ENCODE measurements around the genes GPR160 and PRKCI.

DNA sequence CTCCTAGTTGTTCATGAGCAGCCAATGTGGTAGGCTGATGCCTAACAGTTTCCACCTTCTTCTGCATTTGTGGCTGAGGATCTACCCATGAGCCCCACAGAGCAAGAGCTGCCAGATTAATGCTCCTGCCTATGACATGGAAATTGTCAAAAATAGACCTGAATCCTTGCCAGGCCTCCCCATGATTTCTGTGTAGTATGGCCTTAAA, 128.9 kb downstream of the SERPINI1 start:
- PRO-cap, 2 experiments: peak in 2 of 2 experiments; most common minus-strand start position 110 of the sequence (in 1)

- PRO-cap, 2 experiments: peak in 2 of 2 experiments; most common minus-strand start chr3:167874606 (in 1)
Observed at GRCh38 chr3:167874308-167874702, 138.8 kb downstream of the SERPINI1 start.

DNA sequence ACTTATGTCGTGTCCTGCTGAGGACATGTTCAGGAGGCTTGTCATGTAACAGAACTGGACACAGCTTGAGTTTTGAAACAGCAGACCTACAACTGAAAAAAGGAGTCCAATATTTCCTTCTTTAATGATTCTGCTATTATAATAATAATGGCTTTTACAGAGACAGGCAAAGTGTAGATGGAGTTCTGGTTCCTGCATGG, 582.1 kb upstream of the GOLIM4 start:
- PRO-cap, 2 experiments: no peak in any of the 2 experiments

DNA sequence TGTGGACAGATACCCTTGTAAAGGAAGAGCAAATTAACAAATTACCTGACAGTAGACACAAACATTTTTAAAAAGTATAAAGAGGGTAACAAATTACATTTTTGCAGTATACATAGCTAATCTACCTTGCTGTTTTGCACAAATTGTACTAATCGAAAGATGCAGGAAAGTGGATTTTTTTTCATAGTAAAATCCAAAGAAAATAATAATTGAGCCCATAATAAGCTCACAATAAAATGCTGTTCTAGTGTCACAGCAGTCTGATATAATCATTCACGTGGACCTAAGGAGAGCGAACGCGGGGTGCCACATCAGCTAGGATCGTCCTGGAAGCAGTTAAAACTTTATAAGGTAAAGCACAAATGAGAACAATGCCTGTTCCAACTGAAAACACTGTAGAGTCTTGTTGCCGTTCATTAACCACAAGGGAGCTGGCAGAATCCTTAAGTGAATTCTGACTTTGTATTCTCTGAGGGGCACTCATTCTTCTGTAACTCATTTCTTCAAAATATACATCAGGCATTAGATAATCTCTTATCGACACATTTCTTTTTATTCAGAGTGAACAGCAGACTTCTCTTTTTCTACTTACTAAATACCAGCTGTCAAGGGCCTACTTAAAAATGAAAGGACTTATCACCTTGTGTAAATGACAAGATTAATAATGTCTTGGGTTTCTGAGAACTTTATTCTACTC, 524.7 kb downstream of the MECOM start:
- PRO-cap, 2 experiments: peak in 1 of 2 experiments; most common plus-strand start position 416 of the sequence (in 1); most common minus-strand start position 328 of the sequence (in 1)

DNA sequence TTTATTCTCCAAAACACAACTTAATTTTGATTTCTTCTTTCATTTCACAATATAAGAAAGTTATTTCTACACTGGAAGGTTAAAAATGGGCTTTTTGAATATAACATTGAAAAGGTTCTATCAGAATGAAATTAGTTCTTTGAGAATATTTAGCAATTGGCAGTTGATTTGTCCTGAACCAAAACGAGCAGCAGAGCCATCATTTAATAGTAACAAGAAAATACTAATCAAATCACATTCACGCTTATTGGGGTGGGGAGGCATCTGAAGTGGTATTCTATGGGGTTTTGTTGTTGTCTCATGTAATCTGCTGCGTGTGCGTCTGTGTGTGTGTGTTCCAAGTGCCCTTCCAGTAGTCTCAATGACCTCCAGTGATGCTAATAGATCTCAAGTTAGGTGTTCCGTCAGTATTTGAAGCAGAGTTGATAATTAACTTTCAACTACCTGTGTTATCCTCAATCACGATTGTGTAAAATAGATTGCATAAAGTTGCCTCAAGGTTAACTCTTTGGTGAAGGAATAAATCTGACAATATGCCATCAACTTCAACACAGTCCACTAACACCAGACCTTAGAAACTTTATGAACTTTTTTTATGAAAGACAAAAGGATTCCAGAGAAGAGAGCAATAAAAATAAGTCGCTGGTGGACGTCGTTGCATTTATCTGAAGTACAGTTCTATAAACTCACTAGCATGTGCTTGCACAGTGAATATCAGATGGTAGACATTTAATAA, 375.0 kb downstream of the MECOM start:
- PRO-cap, 2 experiments: no peak in any of the 2 experiments

DNA sequence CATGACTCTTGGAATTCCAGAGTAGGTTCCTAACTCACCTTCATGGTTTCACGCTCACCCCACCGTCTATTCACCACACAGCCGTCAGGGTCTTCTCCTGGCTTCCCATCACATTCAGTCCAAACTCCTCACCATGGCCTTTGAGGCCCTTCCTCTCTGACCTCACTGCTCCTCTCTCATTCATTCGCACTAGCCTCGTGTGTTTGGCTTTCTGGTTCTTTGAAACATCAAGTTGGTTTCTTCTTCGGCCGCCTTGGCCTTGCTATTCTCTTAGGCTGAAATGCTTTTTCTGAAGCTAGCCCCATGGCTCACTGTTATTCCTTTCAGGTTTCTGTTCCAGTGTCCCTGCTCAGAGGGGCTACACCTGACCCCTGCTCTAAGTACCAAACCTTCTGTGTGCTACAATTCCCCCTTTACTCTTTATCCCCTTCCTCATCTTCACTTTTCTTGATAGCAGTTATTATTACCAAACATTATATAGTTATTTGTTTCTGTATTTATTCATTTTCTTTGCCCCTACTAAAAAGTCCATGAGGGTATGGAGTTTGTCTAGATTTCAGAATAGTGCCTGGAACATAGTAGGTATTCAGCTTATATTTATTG, 370.2 kb downstream of the MECOM start:
- PRO-cap, 2 experiments: no peak in any of the 2 experiments

- PRO-cap, 2 experiments: no peak in any of the 2 experiments
Observed at GRCh38 chr3:169307214-169307717, 356.2 kb downstream of the MECOM start.

DNA sequence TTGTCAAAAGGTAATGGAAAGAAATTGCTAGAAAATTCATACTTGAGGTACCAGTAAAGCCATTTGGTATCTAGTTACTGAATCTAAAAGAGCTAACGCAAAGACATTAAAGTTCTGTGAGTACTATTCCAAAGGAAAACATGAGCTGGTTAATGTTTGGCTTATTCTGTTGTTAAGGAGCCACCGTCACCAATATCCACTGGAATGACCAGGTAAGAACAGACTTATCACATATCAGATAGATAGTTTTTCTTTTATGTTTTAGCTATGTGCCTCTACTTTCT, 274.3 kb downstream of the MECOM start:
- PRO-cap, 2 experiments: no peak in any of the 2 experiments

GRCh38 chr3:169421468-169422094, 241.9 kb downstream of the MECOM start:
- PRO-cap, 2 experiments: no peak in any of the 2 experiments

GRCh38 chr3:169754544-169755156, 14.7 kb downstream of the ACTRT3 start:
- PRO-cap, 2 experiments: no peak in any of the 2 experiments

- PRO-cap, 2 experiments: no peak in any of the 2 experiments
Observed at GRCh38 chr3:169813775-169814536, 1.3 kb upstream of the LRRC34 start.

DNA sequence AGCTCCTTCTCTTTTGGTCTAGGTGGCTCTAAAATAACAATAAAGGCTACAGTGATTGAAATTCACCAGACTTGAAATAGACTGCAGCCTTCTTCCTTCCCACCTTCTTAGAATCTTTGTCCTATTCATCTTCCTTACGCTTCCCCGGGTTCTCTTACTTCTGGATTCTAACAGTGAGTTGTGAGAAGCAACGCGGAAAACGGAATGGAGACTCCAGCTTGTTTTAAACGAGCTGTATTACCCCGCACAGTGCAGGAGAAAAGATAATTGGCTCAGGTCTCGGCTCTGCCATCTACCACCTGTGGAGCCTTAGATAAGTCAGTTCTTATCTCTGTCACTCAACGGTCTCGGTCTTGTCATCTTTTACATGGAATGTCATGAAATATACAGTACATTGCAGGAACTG, 616 bp upstream of the SEC62 start:
- PRO-cap, 2 experiments: no peak in any of the 2 experiments

GRCh38 chr3:170037392-170038571, at the start of gene GPR160:
Gene GPR160, plus strand, starts transcription at chr3:170037995.
- PRO-cap, 2 experiments: peak in 2 of 2 experiments; most common plus-strand start chr3:170037998 (in 2); most common minus-strand start chr3:170037857 (in 1)

DNA sequence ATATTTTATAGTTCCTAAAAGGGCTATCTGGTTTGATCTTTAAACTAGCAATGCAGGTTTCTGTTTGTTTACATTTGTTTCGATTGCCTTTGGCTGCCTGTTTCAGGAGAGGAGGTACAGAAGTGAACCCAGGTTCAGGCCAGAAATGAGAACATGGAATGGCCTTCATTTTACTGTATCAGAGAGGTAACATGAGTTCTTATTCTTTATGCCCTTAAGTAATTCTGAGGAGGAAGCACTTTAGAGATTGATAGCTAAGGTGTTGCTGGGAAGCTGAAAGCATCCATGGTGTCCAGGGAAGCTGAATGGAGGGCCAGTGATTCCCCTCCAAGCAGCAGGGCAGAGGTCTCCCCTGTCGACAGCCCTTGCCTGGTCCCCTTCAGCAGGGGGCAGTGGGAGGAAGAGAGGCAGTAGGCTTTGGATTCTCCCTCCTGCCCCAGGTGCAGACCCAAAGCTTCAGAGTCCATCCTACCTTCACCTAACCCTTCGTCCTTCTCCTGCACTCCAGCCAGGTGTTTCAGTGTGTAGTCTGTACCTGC, 9.0 kb downstream of the GPR160 start:
- PRO-cap, 2 experiments: no peak in any of the 2 experiments

- PRO-cap, 2 experiments: no peak in any of the 2 experiments
Observed at GRCh38 chr3:170051324-170051633, 13.5 kb downstream of the GPR160 start.

- PRO-cap, 2 experiments: no peak in any of the 2 experiments
Observed at GRCh38 chr3:170154347-170154940, 27.1 kb downstream of the PHC3 start.

- PRO-cap, 2 experiments: peak in 2 of 2 experiments; most common plus-strand start chr3:170222331 (in 1); most common minus-strand start chr3:170222055 (in 1)
Observed at GRCh38 chr3:170221763-170222636, at the start of gene PRKCI. Gene PRKCI, plus strand, starts transcription at chr3:170222424.

DNA sequence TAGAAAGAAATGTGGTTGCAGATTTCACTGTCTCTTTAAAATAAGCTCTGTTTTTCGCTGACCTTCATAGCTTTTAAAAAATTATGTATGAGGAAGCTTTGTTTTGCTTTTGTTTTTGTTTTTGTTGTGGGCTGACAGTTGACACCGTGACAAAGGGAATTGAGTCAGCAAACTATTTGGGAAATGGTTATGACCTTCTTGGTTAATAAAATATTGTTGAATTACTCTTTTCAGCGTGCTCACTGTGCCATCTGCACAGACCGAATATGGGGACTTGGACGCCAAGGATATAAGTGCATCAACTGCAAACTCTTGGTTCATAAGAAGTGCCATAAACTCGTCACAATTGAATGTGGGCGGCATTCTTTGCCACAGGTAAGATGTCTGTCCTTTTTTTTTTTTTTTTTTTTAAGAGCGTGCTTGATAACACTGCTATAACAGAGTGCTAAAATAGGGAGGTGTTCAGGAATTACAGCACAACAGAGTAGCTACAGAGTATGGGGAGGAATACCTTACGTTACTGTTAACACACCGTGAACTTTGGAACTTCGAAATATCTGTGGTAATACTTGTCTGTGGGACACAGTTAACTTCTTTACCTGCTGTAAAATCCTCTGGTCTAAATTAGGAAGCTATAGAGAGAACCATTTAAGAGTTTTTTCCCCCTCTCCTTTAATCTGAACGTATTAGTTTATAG, 48.1 kb downstream of the PRKCI start:
- PRO-cap, 2 experiments: no peak in any of the 2 experiments

- PRO-cap, 2 experiments: peak in 1 of 2 experiments; most common plus-strand start chr3:170356152 (in 1)
Observed at GRCh38 chr3:170355767-170356266, 1.7 kb upstream of the SKIL start.

DNA sequence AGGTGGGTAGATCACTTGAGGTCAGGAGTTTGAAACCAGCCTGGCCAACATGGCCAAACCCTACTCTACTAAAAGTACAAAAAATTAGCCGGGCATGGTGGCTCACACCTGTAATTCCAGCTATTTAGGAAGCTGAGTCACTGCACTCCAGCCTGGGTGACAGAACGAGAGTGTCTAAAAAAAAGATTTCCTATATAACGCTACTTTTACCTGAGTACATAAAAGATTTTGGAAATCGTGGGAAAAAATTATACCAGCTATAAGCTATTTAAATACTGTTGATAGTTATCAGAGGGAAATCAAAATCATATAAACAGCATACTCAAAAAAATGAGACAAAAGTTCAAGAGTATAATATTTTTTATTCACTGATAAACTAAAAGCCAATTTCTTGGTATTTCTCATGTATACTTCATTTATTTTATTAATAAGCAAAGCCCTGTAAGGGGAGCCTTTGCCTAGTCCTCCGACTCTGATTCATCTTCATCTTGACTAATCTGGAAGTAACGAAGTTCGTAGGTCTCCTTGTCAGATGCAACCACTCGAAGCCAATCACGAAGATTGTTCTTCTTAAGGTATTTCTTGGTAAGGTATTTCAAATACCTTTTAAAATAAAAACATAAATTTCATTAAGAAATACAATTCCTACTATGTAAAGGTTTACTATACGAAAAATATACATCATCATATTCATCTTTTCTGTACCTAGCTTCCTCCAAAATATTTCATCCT, 3.9 kb downstream of the RPL22L1 start:
- PRO-cap, 2 experiments: no peak in any of the 2 experiments

Data from heart right ventricle (tissue), 2 donors.